Pulmonary lymph node (tissue), 1 donor: ENCODE measurements around a stretch of chr22.

- PRO-cap: no peak
Observed at GRCh38 chr22:46830355-46831139, 68.1 kb downstream of the TBC1D22A start.

- PRO-cap: no peak
Observed at GRCh38 chr22:46942572-46942880, 180.1 kb downstream of the TBC1D22A start.

- PRO-cap: no peak
Observed at GRCh38 chr22:47042988-47043496, 280.6 kb downstream of the TBC1D22A start.

DNA sequence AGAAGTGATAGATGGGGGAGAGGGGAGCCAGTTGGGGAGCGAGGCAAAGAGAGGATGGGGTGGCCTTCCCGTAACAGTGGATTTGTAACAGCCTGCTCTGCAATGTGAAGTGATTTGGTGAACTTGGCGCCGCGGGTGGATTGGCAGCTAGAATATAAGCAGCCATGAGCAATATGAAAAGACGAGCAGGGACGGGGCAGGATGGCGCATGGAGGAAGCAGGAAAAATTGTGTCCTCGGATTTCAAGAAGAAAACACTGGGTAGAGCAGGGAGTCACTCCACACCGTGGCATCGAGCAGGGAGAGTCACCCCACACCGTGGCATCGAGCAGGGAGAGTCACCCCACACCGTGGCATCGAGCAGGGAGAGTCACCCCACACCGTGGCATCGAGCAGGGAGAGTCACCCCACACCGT, 354.6 kb downstream of the TBC1D22A start:
- PRO-cap: no peak

DNA sequence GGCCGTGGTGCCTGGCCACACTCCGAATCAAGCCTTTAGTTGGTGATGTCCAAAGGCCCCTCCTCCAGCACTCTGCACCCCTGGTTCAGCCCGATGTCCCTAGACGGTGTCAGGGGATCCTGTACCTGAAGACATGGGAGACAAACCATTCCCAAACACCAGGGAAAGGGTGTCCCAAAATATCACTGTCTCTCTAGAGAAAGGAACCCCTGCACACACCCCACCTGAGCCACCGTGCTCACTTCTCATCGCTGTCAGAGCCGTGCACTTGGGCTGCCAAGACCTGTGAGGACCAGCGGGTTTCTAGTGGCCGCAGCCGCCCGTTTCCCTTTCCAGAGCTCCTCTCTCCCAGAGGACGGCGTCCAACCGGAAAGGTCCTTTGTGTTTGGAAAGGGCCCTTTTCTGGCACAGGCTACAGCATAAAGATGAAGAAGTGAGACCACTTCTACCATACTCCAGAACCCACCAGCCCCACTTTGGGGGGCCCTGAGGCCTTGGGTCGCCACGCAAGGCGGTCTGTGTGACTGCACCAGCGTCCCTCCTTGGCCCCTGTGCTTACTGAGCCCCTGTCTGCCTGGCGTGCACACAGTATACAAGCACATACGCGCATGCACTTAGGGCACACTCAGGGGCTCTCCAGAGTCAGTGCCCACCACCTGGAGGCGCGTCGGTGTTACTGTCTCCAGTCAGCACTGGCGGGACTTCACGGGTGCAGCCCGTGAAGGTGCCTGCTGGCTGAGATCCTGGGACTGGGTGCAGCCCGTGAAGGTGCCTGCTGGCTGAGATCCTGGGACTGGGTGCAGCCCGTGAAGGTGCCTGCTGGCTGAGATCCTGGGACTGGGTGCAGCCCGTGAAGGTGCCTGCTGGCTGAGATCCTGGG, 381.8 kb downstream of the TBC1D22A start:
- PRO-cap: no peak

DNA sequence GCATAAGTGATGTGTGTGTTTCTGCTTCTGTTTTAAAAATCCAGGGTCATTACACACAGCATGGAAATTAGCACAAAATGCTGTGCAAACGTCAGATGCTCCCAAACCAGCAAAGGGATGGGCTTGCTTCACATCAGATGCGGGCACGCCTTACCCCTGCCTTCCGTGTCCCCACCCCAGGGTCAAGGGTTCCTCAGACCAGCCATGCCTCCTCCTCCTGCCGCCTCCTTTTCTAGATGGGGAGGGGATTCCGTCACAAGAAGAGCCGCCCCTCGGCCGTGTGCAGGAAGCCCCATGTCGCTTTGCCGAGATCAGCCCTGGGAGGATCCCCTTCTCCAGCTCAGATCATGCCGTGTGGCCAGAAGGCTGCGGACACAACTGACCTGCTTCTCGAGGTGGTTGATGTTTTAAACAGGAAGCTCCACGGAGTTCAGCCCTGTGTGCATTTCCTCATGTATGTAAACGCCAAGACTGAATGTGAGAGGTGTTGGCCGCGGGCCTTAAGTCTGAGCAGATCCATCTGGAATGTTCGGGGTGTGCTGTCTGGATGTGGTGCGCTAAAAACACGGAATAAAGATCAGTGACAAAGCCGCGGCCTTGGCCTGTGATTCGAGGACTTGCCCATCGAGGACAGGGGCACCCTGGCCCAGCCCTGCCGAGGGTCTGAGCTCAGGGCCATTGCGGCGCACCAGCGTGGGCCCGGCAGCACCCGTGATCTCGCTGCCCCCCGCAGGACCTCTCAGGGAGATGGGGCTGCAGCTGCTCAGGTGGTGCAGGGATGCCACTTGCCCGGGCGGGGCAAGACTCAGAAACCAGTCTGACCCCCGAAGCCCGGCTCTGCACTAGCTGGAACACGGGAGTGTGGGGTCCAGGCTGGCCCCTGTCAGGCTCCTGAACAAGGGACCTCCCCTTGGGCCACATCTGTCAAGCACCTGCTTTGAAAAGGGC, 412.9 kb downstream of the TBC1D22A start:
- PRO-cap: no peak

DNA sequence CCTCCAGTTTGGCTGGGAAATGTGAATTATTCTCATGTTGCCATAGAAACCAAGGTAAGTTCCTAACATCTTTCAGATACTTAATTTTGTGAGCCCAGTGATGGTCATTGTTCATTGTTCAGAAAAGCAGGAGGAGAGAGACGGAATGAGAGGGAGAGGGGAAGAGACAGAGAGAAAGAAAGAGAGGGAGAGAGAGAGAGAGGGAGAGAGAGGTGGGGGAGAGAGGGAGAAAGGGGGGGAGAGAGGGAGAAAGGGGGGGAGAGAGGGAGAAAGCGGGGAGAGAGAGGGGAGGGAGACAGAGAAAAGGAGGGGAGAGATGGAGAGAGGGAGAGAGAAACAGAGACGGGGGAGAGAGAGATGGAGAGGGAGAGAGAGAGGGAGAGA, 429.0 kb downstream of the TBC1D22A start:
- PRO-cap: no peak

GRCh38 chr22:47282366-47282752, 519.9 kb downstream of the TBC1D22A start:
- PRO-cap: no peak

DNA sequence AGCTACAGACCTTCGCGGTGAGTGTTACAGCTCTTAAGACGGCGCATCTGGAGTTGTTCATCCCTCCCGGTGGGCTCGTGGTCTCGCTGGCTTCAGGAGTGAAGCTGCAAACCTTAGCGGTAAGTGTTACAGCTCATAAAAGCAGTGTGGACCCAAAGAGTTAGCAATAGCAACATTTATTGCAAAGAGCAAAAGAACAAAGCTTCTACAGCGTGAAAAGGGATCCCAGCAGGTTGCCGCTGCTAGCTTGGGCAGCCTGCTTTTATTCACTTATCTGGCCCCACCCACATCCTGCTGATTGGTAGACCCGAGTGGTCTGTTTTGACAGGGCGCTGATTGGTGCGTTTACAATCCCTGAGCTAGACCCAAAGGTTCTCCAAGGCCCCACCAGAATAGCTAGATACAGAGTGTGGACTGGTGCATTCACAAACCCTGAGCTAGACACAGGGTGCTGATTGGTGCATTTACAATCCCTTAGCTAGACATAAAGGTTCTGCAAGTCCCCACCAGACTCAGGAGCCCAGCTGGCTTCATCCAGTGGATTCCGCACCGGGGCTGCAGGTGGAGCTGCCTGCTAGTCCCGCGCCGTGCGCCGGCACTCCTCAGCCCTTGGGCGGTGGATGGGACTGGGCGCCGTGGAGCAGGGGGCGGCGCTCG, 725.4 kb downstream of the TBC1D22A start:
- PRO-cap: no peak

GRCh38 chr22:48097301-48097863, 392.0 kb upstream of the TAFA5 start:
- PRO-cap: no peak

DNA sequence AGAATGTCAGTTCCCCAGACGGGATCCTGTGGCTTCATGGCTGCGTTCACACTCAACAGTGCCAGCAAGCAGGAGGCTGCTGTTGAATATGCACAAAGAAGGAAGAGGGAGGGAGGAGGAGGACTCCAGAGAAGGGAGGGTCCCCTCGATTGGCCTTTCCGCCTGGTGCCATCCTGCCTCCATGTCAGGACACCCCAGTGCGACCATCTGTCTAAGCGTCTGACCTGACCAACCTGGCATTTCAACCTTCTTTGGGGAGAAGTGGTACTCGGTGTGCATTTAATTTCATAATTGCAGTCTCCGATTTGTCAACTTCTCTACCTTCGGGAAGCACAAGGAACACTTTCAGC, 235.1 kb upstream of the TAFA5 start:
- PRO-cap: no peak

GRCh38 chr22:48692793-48693494, 203.6 kb downstream of the TAFA5 start:
- PRO-cap: no peak

- PRO-cap: no peak
Observed at GRCh38 chr22:48868016-48868386, 378.6 kb downstream of the TAFA5 start.

DNA sequence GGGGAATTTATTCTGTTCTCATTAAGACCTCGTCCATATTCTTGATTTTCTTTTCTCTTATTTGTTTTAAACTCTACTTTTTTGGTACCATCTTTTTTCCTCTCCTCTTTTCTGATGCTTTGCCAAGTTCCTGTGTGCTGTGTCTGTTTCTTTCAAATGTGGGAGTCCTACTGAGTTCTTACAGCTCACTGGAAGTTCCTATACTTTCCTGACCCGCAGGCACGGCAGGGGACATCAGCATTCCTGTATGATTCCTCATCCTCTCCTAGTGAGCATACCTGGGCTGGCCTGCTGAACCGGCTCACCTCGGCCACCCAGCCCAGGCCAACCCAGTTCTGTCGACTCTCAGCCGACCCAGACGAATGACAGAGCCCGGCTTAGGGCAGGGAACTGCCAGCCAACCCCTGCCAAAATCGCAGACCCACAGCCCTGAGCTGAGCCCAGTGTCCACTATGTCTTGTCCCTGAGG, 339.8 kb downstream of the BRD1 start:
- PRO-cap: no peak

GRCh38 chr22:49562825-49563403, 264.8 kb downstream of the BRD1 start:
- PRO-cap: no peak

GRCh38 chr22:49592699-49593550, 234.7 kb downstream of the BRD1 start:
- PRO-cap: no peak

DNA sequence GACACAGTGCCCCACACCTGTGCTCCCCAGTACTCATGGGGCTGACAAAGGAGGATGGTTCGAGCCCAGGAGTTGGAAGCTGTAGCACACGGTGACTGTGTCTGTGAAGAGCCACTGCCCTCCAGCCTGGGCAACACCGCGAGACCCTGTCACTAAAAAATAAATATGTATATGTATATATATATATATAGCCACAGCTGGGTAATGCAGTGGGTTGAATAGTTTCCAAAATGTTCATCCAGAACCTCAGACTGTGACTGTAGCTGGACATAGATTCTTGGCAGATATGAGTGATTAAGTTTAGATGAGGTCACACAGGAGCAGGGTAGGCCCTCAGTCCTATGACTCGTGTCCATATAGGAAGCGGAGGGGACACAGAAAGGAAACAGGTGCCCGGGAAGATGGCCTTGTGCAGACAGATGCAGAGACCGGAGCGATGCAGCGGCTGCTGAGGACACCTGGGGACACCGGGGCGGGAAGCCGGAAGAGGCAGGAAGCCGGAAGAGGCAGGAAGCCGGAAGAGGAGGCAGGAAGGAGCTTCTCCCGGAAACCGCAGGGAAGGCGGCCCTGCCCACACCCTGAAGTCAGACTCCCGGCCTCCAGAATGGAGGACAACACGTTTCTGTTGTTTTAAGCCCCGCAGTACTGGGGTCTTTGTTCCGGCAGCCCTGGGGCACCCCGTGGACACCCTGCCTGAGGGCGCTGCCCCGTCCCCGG, 103.8 kb downstream of the BRD1 start:
- PRO-cap: bidirectional peak, plus-strand start at position 546 of the sequence, minus-strand start at position 469 of the sequence

- PRO-cap: no peak
Observed at GRCh38 chr22:49823657-49824550, 3.8 kb downstream of the BRD1 start.

DNA sequence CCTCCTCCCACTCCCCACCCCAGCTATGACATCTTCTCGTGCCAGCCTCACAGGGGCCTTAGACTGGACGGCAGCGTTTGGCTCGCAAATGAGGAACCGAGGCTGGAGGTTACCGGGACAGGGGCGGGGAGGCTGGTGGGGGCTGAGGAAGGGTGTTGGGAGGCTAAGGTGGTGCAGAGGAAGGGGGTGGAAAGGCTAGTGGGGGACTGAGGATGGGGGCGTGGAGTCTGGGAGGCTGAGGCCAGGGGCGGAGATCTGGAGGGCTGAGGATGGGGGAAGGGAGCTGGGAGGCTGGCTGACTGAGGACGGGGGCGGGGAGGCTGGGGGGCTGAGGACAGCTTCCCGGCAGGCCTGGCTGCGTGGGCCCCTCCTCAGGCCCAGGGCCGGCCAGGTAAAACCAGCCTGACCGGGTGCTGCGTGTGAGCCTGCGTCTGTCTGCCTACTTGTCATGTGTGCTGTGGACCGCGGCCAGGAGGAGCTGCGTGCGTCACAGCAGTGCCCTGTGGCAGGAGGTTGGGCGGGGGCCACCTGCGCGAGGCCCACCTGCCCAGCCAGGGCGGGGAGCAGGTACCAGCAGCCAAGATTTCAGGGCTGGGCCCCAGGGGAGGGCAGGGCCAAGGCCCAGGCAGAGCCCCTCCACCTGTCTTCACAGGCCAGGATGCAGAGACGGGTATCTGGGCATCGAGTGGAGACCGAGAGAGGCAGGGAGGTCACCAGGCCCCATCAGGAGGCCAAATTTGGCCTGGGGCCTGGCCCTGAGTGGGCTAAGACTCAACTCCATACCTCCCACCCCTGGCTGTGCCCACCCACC, 9.4 kb upstream of the PIM3 start:
- PRO-cap: no peak

- PRO-cap: no peak
Observed at GRCh38 chr22:49957058-49957257, 3.6 kb upstream of the PIM3 start.